Choroid plexus epithelial cell (primary cell): Measurements from ENCODE around the genes CD302, SLC4A10 and FIGN.

DNA sequence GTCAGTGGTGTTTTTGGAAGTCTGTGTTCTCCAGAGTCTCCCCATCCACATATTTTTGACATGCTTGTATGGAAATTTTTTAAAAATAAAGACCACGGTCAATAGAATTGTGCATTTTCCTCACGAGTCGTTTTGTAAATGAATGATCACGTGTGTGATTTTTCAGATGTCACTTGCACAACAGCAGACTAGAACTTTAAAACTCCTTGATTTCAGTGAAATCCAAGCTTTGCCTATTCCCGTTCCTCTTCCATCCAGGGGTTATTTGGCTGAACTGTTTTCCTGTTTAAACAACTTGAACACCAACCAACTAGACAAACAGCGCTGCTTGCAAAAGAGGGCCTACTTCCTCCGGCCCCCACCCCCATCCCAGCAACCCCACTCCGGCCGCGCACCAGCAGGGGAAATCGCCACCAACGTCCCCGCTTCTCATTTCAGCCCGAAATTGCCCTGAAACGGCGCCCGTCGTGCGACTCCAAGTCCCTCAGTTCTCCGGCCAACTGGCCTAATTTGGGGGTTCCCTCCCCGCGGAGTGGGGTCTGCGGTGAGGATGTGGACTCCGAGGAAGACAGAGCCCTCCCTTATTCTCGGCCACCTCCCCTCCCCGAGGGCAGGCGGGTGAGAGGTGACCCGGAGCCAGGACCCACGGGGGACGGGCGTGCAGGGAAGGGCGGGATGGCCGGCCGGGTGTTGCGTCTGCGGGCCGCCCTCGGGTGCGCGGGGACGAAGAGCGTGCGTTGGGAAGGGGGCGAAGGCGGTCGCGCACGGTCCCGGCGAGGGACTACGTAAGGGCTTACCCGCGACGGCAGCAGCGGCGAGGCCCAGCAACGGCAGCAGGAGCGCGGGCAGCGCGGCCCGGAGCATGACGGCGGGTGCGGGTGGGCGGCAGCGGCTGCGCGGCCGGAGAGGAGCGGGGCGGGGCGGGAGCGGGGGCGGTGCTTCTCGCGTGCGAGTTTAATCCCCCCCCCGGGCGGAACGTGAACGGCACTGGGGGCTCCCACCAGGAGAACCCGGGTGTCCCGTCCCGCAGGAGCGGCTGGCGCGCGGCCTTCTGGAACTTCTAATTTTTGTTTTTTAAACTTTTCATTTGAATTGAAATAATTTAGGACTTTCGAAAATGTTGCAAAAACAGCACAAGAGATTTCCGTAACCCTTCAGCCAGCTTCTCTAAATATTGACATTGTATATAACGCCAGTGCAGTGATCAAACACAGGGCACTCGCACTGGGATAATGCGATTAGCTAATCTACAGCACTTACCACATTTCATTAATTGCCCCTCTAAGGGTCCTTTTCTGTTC lies at the start of gene CD302:
Gene CD302 (minus strand): TSS at position 874 of the 1,301 bp plus-strand sequence.
- RRBS: under 1% methylated on average over 54 of the region's 94 CpGs

- RRBS: no CpG with 5 or more reads among the region's 1 CpG
Measured at GRCh38 chr2:160051254-160051568, 11.2 kb downstream of the PLA2R1 start.

- RRBS: 4% methylated on average over 9 of the region's 36 CpGs
Measured at GRCh38 chr2:160061814-160062331, 542 bp downstream of the PLA2R1 start.

- RRBS: no CpG with 5 or more reads among the region's 12 CpGs
Measured at GRCh38 chr2:160222640-160223545, 22.8 kb upstream of the ITGB6 start.

- RRBS: no CpG with 5 or more reads among the region's 5 CpGs
Measured at GRCh38 chr2:160223877-160224526, 23.9 kb upstream of the ITGB6 start.

- RRBS: no CpG with 5 or more reads among the region's 3 CpGs
Measured at GRCh38 chr2:160379463-160379793, 114.2 kb downstream of the RBMS1 start.

GRCh38 chr2:160470597-160471244 lies 22.9 kb downstream of the RBMS1 start:
- RRBS: no CpG with 5 or more reads among the region's 3 CpGs

DNA sequence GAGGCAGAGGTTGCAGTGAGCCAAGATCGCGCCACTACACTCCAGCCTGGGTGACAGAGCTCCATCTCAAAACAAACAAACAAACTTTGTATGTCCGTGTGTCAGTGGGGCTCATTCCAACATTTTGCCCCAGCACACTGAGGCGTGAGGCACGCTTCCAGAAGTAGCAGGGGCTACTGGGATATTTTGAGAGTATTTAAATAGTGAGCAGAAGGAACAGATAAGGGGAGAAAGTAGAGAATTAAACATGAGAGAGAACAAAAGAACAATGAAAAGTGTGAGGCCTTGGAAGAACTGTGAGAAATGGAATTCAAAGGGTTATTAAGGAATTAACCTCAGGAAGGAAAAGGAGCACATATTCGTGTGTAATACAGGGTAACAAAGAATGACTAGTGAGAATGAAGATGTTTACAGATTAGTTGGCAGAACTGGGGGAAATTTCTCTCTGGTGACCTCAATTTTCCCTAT lies 83.2 kb upstream of the TANK start:
- RRBS: no CpG with 5 or more reads among the region's 6 CpGs

DNA sequence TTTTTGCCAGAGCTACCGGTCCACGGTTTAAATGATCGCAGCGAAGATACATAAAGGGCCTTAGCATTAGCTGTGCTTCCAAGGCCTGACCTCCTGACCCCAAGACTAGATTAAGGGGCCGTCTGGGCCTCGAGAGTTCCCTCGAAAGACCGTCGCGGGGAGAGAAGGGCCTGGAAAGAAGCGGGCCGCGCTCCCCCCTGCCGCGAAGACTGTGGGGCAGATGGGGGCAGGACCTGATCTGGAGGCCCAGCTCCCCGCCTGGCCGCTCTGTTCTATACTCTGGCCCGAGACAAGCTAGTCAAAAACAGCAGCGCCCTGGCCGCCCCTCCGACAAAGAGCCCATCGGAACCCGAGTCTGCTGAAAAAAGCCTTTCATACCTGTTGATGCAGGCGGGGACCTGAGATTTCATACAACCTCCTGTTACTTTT lies 68.7 kb upstream of the PSMD14 start:
- RRBS: no CpG with 5 or more reads among the region's 24 CpGs

GRCh38 chr2:161244379-161245234 lies 63.6 kb upstream of the PSMD14 start:
- RRBS: 20% methylated on average over 10 of the region's 53 CpGs

DNA sequence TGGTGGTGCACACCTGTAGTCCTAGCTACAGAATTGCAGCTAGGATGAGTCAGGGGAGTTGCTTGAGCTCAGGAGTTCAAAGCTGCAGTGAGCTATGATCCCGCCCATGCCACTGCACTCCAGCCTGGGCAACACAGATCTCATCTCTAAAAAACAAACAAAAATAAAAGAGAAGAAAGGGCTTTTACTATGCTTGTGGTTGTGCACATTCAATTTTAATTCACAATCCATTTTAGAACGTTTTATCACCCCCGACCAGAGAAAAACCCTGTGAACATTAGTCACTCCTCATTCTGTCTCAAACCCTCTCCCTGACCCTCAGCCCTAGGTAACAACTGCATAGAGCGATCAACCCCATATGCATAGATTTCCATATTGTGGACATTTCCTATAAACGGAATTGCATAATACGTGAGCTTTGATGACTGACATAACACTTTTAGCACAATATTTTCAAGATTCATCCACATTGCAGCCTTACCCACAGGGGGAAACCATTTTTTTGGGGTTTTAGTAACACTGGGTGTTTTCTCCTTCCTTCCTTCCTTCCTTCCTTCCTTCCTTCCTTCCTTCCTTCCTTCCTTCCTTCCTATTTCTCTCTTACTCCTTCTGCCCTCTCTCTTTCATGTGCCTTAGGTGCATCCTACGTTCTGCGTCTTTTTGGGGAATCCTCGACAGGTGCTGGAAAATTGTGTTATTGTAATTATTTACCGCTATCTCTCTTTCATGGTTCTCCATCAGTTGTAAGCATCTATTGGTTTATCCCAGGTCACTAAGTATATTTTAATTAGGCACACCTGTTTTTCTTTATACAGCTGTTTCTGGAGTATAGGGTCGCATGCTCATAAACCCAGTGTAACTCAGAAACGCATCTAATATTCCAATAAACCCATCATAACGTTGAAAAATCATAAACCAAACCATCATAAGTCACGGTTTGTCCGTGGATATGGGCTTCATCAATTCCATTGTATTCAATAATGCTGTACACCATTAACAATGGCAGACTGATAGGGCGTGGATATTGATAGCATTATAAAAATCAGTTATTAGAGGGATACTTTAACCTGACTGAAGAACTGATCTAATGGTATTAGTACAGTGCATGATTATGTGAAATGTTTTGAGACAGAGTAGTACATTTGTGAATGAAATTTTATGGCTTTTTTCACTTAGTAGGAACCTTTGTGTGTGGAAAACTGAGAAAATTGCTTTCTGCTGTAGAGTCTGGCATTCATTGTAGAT lies 29.4 kb upstream of the PSMD14 start:
- RRBS: no CpG with 5 or more reads among the region's 16 CpGs

GRCh38 chr2:161624237-161624957 lies at the start of gene SLC4A10:
SLC4A10 (plus strand) TSS chr2:161624416.
- RRBS: no CpG with 5 or more reads among the region's 17 CpGs

DNA sequence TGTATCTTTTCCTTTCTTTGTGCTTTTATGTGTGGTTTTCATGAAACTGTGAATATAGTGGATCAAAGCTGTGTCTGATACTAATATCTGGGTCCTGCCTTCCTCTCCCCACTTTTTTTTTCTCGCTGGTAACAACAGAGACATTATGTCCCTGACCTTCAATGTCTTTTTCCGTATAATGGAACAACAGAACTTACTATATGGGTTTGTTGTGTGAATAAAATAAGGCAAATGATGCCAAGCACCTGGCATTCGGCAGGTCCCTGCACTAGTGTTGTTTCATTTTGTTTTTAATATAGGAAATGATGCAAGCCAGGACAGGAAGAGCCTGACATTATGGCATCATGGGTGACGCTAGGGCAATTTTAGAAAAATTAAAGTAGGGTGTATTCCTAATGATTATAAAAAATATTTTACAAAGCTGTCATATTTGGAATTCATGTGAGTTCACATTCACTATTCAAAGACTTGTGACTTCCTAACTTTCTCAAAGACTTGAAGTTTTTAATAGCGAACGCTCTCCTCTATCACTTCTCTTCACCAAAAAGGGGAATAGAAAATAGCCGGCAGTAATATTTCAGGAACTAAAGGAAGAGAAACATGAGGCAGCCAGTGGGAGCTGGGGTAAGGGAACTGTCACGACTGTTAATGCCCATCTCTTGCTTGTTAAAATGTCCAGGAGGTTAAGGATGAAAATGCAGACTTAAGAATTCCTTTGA lies 60.4 kb downstream of the DPP4 start:
- RRBS: no CpG with 5 or more reads among the region's 8 CpGs

DNA sequence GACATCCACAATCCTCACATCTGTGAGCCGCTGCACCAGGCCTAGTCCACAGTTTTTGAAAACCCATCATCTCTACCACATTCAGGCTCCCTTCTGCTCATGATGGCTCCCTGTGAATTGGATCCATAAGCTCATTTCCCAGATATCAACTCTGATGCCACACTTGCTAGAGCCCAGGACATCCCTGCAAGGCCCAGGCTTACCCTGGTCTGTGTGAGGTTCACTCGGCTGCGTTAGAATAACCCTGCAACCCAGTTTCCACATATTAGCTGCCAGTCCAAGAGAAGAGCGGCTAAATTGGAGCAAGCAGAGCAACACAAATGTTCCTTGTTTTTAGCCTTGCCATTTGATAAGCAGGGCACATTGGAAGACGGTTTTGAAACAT lies 23.7 kb downstream of the DPP4 start:
- RRBS: no CpG with 5 or more reads among the region's 5 CpGs

DNA sequence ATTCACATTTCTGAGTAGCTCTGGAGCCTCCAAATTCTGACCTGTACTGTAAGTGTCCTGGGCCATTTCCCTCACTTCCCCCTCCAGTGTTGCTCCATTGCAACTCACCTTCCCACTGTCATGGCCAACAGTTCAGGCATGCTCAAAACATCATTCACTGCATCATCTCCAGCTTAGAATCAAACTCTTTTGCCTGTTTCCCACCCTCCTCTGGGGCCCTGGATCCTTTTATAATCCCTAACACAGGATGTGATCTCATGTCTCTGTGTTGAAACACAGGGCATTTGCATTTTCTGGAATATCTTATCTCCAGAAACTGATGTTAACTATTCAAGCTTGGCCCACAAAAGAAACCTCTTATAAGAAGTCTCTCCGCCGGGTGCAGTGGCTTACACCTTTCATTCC lies 3.0 kb downstream of the DPP4 start:
- RRBS: no CpG with 5 or more reads among the region's 2 CpGs

- RRBS: no CpG with 5 or more reads among the region's 1 CpG
Measured at GRCh38 chr2:162310607-162311031, 7.9 kb downstream of the IFIH1 start.

GRCh38 chr2:163680193-163680763 lies 55.5 kb downstream of the FIGN start:
- RRBS: no CpG with 5 or more reads among the region's 5 CpGs

- RRBS: 2% methylated on average over 21 of the region's 69 CpGs
Measured at GRCh38 chr2:163735503-163736528, at the start of gene FIGN. FIGN (minus strand) TSS chr2:163736008.

DNA sequence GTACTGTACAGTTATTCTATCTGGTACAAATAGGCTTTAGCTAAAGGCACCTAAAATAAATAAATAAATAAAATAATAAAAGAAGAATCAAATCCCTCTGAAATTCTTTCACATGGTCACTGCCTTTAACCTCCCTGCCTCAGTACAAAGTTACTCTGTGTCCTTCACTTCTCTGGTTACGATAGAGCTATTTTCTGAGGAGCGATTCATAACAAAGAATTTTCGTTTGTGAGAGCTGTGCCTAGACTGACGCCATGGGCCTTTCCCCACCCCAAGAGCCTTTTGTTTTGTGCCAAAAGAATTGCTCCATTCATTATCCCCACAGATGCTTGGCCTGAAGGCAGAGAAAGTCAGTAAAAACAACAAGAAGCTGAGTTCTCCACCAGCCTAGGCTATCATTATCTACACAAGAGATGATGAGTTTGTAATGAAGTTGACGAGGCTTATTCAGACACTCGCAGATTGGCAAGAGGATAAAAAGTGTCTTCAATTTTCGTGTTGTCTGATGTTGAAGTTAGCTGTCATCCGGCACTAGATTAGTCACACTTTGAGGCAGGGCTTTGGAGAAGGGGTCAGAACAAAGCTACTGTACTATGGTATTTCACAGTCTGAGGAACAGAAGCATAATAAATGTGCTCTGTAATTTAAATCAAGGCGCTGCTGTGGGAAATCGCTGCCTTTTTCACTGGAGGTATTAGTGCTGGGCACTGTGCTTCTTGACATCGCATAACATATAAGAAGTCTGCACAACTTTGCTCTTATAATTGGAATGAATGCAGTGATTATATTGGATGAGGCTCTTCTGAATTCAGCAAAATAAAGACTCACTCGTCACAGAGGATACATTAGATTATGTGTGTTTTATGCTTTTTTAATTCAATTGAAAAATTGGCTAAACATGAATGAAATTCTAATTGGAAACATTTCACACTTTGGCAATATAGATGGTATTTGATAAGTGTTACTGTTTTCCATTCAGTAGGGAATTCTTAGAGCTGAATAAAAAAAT lies 278.4 kb upstream of the FIGN start:
- RRBS: no CpG with 5 or more reads among the region's 12 CpGs

DNA sequence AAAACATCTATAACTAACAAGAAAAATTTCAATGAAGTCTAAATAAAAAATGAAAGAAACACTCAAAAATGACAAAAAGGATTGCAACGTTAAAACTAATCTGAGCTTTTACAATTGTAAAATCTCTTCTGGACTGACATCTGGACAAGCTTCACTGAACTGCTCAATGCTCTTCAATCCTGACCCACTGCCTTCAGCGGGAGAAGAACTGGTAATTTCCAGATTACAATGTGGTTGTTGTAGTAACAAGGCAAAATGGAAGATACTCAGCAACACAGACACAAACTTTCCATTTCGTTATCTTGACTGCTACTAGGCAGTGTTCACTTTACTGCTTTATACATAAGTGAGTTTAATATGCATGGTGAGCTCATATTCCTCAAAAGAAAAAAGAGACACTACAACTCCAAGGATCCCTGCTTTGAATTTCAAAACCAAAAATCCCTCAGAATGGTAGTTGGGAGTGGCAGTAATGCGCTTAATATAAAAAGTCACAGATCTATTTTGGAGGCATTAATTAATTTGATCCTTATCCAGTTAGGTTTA lies 51.9 kb downstream of the GRB14 start:
- RRBS: no CpG with 5 or more reads among the region's 4 CpGs